Measurements from ENCODE around the gene FGF23.

DNA sequence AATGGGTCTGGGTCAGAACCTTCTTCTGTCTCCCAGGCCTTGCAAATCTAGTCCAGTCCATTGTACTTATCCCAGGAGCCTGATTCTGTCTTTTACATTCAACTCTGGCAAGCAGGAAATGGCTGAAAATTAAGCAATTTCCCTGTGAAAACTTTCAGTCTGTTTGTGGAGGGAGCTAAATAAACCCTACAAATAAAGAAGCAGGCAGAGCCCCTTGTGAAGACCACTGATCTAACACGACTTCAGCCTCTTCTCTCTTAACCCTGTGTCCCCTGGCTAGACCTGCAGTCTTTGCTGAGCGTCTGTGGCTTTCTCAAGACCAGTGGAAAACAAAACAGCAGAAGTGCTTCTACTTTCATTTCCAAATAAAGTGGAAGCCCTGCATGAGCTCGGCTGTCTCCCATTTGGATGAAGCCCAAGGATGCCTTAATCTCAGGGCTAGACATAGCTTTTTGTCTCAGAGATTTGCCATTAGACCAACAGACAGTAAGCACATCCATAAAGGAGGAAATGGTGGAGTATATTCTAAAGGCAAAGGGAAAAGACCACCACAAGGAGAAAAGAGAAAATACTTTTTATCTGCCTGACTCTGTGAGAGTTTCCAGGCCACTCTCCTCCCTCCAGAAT lies 48.2 kb downstream of the CRACR2A start:
- PRO-cap: no peak

- PRO-cap: unidirectional peak, plus-strand start at chr12:3929028
These were observed 55.4 kb upstream of the PARP11 start for GRCh38 chr12:3928513-3929117.

DNA sequence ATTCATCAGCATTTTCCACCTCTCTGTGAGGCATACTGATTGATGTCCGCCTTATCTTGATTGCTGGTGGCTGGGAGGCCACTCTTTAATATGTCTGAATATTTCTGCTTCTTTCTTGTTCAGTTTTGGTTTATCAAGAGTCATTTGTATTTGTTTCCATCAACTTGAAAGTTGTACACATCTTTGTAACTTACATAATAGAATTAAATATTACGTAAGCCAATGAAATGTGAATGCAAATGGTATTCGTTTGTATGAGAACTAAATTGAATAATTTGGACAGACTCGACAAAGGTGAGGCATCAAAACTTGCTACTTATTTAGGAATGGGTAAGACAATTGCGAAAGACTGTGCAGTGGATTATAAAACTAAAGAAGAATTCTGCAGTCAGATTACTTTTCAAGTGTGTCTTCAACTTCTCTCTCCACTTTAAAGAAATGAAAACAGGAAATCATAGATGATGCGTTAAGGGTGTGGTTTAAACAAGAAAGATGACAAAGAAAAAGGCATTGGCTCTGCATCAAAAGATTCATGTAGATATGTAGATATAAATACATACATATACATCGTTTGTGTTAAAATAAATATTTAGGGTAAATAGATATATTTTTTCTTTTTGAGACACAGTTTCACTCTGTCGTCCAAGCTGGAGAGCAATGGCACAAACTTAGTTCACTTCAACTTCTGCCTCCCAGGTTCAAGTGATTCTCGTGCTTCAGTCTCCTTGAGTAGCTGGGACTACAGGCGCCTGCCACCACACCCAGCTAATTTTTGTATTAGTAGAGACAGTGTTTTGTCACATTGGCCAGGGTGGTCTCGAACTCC lies 74.5 kb upstream of the PARP11 start:
- PRO-cap: no peak

GRCh38 chr12:3962440-3963064 lies 89.4 kb upstream of the PARP11 start:
- PRO-cap: no peak

- PRO-cap: no peak
These were observed 166.2 kb upstream of the CCND2 start for GRCh38 chr12:4107217-4107918.

GRCh38 chr12:4148335-4148966 lies 125.1 kb upstream of the CCND2 start:
- PRO-cap: no peak

- PRO-cap: unidirectional peak, plus-strand start at chr12:4268913
These were observed 5.0 kb upstream of the CCND2 start for GRCh38 chr12:4268452-4269160.

DNA sequence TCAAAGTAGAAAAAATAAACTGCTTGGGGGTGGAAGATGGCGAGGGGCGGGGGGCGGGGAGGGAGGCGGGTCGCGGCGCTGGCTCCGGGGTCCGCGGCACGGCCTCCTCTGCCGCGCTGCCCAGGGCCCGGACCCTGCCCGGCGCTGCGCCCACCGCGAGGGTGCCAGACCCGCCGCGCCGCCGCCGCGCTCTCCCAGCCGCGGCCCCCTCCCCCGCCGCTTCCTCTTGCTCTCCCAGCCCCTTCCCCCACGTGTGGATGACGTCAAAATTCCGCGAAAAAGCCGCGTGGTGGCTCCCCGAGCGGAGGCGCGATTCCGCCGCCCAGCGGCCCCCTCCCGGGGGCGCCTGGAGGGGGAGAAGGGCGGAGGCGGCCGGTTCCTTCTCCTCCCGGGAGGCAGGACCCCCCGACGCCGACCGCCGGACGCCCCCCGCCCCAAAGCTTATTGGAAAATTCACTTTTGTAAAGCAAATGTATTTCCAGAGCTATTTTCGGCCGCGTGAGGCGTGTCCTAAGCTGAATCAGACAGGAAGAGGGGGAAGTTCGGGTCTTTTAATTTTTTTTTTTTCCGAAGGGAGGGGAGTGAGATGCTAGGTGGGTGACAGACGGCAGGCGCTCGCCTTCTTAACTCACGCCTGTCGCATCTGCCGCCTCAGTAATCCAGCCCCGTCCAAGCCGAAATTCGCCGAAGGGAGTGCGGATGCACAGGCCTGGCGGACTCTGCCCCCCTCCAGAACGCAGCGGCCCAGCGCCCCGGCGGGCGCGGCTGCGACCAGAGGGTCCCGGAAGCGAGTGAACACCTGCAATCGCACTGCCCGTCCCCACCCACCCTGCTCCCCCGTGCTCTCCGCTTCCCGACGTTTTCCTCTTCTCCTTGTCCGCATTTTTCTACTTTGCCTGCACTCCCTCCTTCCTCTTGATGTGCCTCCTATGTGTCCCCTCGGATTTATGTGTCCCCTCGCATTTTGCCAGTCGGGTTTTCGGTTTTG lies 4.1 kb upstream of the CCND2 start:
- PRO-cap: bidirectional peak, plus-strand start at position 276 of the sequence, minus-strand start at position 194 of the sequence

- PRO-cap: no peak
These were observed at the start of gene FGF23 for GRCh38 chr12:4379247-4379885. FGF23 (minus strand) TSS chr12:4379712.

- PRO-cap: no peak
These were observed 7.2 kb downstream of the C12orf4 start for GRCh38 chr12:4530993-4531642.

DNA sequence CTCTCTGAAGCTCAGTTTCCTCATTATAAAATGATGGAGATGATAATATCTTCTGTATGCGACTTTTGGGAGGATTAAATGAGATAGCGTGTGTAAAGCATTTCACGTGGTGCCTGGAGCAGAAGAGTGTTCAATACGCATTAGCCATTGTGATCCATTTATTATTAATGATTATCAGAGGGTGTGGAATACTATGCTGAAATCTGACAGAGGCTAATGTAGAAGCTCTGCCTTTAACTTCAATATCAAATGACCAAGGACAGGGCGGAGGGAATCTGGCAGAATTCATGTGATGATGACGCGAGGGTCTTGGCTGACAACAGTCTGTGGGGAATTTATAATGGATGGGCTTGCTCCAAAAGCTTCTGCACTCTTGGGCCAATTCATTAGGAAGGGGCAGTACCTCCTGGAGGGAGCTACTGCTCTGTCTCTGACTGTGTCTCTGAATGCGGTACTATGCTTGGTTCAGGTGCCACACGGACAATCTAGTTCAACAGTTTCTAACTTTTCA lies 42.8 kb upstream of the KCNA6 start:
- PRO-cap: no peak

DNA sequence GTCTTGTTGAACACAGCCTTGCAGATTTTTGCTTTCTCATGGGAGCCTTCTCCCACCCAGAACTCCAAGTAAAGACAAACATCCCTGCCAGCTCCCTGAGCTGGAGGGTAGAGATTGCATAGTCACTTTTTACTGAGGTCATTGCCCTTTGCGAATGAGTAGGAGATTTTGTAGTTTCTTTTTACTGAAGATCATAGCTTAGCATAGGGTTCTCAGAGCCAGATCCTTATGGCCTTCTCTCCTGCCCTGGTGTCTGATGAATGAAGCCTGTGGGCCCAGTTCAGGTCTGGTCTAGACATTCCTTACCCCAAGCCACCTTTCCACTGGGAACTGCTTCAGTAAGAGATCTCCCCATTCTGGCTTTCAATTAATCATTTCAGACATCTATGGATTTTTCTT lies 36.7 kb downstream of the KCNA5 start:
- PRO-cap: no peak

GRCh38 chr12:5244603-5245117 lies 187.2 kb upstream of the NTF3 start:
- PRO-cap: no peak

- PRO-cap: no peak
These were observed 98.9 kb upstream of the NTF3 start for GRCh38 chr12:5333039-5333451.

DNA sequence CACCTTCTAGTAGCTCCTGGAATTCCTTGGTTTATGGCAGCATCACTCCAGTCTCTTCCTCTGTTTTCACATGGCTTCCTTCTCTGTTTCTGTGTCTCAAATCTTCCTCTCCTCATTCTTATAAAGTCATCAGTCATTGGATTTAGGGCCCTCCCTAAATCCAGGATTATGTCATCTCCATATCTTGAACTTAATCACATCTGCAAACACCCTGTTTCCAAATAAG lies 40.4 kb upstream of the NTF3 start:
- PRO-cap: no peak

- PRO-cap: no peak
These were observed 65.7 kb downstream of the NTF3 start for GRCh38 chr12:5497339-5498267.

GRCh38 chr12:5503592-5504026 lies 71.7 kb downstream of the NTF3 start:
- PRO-cap: no peak

DNA sequence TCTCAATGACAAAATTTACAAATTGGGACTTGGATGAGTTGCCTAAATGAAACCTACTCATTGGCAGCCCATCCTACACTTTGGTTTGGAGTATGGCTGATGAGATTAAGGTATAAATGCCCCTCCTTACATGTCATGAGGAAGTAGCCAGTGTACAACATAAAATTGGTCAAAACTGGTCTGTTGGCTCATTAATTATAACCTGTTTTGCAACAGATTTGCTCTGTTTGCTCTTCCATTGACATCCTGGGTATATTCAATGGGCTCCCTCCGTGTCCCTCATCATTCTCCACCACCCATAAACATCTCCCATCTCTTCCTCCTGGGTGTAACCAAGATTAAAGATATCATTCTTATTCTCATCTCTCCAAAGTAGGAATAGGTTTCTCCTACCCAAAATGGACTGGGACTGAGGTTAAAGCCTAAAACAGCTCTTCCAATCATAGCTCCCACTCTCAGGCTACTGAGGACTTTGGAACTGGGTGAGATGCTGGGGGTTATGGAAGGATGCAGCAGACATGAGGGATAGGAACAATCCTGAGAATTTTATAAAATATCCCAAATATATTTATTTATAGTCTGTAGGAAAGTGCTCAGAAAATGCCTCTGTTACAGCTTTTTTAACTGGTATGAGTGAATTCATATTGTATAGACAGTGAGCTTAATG lies 10.4 kb downstream of the ANO2 start:
- PRO-cap: no peak

DNA sequence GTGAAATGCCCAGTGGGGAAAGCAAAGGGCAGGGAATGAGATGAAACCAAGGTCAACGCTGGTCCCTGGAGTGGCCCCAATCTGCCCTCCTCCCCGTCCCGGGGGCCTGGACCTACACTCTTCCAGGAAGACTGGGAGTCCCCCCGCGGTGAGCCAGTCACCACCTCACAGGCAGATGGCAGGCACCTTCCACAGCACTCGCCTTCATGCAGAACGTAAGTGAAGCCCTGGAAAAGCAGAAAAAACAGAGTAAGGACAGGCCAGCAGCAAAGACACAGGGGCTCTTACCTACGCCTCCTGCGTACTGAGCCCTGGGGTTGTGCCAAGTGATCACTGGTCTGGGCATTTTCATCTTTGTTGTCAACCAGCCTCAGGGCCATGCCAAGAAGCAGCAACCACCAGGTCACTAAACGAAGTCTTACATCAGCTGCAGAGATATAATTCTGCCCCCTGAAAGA lies 26.5 kb upstream of the ANO2 start:
- PRO-cap: no peak

- PRO-cap: no peak
These were observed 55.1 kb downstream of the VWF start for GRCh38 chr12:6069213-6069958.